Mucosa of descending colon (tissue), 1 donor: ENCODE measurements around a stretch of chr2.

- PRO-cap = no peak
Observed at GRCh38 chr2:105266782-105267600, 25.4 kb downstream of the GPR45 start.

DNA sequence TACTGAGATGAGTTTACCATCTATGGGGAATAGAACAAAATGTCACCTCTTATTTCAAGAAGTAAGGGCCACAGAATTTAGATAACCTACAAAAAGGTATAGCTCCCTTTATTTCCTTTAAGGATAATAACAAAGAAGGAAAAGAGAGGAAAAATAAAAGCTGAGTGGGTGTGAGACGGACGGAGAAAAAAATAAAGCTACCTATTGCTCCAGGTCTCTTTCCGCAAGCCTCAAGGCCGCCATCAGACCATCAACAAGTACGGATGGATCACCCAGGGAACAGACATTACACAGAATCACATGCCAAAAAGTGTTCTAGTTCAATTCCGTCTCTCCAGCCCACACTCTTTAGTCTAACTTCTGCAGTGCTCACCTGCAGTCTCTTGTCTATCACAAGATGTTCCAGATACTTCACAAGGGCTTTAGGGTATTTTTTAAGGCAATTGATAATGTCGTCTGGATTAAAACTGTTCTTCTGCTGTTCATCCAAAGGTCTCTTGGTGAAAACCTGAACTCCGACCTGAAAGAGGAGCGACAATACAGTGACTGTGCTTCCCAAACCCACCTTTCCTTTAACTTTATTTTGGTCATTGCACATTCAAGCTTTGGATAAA lies 31.7 kb downstream of the GPR45 start:
- PRO-cap = no peak

- PRO-cap = no peak
Observed at GRCh38 chr2:105426950-105427919, 28.4 kb upstream of the FHL2 start.

DNA sequence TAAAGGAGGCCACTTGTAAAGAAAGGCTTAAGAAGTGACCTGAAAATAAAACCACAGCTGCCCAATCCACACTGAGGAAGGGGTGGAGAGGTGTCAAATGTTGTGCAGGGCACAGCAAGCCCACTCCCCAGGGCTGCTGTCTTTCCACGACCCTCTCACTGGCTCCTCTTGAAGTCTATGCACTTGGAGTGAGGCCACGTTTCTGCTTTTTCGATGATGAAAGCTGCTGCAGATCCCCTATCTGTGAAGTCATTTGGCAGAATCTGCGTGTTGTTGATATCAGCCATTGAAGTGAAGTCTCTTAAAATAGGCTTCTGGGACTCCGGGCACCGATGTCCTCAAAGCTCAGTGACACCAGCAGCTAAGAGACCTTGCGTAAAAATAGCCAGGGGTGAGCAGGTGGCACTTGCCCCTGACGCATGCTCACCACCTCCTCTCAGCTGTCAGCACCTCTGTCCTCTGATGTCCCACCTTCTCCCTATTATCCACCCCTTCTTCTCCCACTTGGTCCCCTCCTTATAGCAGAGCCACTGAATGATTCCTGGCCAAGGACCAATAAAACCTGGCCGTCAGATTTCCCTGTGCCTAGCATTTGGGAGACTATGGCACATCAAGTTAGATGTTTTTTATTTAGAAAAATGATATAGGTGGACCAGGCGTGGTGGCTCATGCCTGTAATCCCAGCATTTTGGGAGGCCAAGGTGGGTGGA lies 89.5 kb upstream of the FHL2 start:
- PRO-cap = no peak

DNA sequence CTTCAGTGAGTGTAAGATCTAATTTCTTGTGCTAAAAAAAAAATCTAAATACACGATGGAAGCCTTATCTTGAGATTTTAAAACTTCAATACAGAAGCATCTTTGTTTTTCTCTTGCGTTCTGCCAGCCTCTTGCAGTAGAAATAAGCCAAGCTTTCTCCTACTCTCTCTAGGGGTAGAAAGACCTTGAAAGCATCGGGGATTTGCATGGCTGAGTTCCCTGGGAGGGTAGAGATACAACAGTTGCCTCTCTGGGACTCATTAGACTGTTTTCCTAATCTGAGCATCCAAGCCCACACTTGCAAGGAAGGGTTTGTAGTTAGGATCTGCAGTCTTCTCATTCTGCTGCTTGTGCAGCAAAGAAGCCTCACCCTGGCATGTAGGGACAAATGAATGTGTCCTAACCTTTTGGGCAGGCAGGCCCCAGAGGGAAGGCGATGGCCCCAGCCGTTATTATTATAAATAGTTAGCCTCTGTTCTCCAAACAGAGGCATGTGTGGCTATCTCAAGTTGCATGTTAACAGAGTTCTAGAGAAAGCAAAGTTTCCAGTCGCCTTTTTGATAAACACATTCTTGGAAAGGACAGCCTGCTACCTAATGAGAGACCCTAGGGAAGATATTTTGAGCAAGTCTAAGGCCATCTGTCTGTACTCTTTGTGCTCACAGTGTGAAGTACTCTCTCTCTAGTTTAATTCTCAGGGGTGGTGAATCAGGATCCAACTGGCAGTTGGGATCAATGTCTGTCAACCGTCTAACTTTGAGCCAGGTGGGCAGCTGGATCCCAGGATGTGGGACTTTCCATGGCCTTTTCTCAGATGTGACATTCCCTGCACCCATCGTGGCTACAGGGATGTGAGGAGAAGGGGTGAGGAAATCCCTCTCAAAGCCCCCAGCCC lies 97.3 kb upstream of the FHL2 start:
- PRO-cap = no peak

GRCh38 chr2:105592182-105592829 lies 152.4 kb upstream of the NCK2 start:
- PRO-cap = no peak

- PRO-cap = no peak
Observed at GRCh38 chr2:105738586-105739171, 6.0 kb upstream of the NCK2 start.

DNA sequence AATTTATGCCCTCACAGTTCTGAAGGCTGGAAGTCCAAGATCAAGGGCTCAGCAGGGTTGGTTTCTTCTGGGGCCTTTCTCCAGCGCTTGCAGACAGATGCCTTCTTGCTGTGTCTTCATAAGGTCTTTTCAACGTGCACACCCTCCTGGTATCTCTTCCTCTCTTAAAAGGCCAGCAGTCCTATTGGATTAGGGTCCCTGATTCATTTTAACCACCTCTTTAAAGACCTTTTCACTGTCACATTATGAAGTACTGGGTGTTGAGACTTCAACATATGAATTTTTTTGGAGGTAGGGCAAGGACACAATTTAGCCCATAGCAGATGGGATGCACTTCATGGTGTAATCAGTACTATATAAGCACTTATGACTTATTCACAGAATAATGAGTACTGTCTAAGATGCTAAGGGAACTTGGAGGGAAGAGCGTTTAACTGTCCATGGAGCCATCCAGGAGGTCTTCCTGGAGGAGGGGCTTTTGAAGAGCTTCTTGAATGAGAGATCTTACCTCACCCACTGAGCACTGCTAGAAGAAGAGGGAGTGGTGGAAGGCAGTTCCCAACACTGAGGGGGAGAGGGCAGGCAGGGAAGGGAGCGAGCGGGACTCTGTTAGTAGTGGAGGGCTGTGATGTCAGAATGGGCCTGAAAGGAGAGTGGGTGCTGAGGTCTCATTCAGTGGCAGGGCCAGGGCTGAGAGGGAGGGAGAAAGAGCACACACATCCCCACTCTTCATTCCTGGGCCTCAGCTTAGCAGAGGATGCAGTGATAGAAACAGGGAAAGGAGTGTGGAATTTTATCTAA lies 64.8 kb downstream of the NCK2 start:
- PRO-cap = no peak

DNA sequence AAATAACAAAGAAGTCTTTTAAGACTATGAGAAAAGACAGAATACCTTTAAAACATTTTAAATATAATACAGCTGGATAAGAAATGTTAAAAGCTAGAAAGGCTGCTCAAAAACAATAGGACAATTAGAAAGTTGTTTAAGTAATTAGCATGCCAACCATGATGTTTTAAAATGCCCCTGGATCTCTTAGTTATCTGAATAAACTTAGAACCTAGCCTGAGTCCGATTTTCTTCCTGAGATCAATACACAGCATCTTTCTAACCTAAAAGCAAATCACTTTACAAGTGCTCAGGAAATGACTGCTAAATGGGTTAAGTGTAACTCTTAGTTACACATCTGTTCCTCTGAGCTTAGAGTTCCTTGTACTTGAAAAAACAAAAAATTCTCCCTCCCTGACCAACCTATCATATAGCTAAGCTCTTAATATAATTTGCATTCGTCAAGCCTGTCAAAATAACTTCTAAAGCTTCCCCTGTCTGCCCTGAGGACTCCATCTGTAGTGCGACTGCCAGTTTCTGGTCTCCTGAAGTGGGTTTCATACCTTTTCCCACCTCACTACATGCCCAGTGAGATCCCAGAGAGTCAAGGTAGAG lies 130.5 kb upstream of the ECRG4 start:
- PRO-cap = no peak

DNA sequence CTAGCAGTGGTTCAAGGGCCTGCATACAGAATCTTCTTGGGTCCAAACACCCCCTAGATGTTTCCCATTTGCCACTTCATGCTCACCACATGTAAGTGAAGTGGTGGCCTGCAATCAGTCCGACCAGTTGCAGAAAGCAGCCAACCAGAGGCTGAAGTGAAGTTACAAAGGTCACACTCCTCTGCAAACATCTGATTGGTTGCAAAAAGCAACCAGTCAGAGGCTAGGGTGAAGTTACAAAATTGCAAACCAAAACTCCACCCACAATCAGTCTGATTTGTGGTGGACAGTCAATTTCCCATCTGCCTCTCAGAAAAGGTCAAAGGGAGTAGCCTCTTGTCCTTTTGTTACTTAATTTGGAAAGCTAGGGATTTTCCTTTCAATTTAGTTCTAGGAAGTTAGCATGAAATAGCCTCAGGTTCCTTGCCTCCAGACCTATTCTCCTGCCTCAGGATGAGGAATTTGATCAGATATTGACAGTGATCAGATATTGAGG lies 56.4 kb upstream of the ECRG4 start:
- PRO-cap = no peak

- PRO-cap = no peak
Observed at GRCh38 chr2:106094015-106094515, 28.6 kb downstream of the ECRG4 start.

GRCh38 chr2:106340526-106340900 lies 127.7 kb downstream of the RGPD3 start:
- PRO-cap = no peak

- PRO-cap = no peak
Observed at GRCh38 chr2:106384448-106385131, 83.6 kb downstream of the RGPD3 start.

DNA sequence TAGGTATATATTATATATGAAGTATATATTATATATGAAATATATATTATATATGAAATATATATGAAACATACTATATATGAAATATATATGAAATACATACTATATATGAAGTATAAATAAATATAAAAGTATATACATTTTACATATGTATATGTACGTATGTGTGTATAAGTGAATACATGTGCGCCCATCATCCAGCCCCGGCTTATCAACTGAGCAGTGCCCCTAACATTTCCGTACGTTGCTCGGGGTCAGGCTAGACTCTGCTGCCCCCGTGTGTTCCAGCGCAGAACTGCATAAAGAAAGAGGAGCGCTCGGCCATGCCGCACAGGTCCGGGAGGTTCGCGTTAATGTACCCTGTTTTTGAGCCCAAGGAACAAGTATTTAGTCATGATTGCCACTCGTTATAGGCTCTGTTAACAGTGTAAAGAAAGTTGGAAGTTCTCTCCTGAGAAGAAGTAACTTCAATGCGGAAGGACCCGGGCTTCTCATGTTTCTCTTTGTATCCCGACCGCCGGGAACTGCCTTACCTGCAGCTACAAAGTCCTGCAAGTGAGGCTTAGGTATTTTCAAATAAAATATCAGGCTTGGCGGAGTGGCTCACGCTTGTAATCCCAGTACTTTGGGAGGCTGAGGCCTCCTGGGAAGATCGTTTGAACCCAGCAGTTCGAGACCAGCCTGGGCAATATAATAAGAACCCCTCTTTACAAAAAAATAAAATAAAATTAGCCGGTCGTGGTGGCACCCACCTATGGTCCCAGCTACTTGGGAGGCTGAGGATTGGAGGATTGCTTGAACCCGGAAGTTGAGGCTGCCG lies 55.7 kb downstream of the CD8B2 start:
- PRO-cap = no peak

DNA sequence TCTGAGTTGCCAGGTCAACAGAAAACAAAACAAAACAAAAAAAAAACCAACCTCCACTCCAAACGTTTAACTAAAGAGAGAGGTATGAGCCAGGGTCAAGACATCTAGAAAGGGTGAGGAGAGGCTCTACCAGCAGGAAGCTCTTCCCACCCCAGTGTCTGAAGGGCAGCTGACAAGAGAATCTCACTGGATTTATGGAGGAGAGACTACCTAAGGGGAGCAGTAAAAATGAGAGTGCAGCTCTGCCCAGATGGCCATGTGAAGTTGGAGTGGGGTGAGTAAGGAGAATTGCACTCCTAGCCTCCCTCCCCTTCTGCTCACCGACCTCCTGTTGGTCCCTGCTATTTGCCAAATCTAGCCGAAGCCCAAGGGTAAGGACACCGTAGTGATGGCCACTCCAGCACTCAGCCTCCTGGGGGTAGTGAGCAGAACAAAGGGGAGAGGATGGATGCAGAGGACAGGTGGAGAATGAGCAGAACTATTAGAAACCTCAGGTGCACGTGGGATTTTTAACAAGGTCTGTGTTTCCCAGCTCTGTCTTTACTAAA lies 184.2 kb downstream of the ST6GAL2 start:
- PRO-cap = no peak

- PRO-cap = no peak
Observed at GRCh38 chr2:107385359-107385724, 441.4 kb upstream of the RGPD4 start.

- PRO-cap = no peak
Observed at GRCh38 chr2:108471306-108472265, 22.6 kb downstream of the GCC2 start.

GRCh38 chr2:108472763-108473382 lies 23.9 kb downstream of the GCC2 start:
- PRO-cap = no peak

DNA sequence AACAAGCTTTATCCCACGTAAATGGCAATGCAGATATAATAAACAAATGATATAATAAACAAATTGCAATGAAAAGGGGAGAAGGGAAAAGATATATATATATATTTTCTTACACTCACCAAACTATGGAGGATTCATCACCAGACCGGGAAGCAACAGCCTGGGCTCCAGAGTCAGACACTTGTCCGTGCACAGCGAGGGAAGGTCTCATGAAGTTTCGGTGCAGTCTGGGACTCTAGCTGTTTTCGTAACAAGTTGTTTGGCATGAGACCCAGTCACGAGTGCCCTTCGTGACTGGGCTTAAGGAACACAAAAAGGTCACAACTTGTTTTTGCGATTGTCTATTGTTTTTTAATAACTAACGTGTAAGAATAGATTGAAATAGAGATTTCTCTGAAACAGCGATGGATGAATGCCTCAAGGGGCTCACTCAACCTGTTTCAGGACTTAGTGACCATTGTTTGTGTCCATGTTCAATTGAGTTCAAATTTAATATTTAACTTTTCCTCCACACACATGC lies 66.9 kb downstream of the LIMS1 start:
- PRO-cap = no peak

DNA sequence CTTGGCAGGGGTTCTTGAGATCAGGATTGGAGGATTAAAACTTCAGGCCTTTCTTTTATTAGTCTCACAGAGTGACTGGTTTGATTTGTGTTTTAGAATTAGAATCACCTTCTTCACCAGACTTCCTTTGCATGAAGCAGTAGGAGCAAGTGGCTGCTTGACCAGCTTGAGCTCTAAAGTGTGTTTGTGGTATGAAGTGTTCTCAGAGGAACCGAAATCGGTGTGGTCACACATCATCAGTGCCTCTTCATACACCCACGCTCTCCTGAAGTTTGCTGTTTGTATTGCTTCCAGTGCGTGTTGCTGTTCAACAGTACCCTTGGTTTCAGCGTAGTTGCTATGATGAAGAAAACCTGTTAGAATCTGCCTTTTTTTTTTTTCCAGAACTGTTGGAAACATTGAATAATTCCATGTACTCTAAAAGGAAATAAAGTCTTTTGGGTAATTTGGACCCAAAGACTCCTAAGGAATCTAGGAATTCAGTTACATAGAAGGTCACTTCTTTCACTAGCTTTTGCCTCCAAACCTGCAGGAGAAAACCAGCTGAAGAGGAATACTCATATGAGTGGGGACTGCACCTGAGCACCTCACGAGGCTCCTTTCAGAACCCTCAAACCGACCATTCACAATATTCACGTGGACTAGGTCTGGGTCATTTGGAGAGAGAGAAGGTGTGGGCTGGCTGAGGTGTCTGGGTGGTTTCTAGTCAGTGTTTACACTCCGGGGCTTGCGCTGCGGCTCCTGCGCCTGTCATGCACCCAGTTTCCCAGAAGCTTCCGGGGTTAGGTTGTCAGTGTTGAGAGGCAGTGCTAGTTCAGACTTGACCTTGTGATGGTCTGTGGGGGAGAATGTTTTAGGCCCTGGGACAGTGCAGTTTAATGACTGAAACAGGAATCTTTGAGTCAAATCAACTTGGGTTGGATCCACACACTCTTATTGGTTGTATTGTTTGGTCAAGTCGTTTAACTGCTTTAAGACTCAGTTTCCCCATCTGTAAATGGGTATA lies 78.1 kb downstream of the LIMS1 start:
- PRO-cap = bidirectional peak, plus-strand start at position 790 of the sequence, minus-strand start at position 715 of the sequence